Myometrial cell (primary cell): Measurements from ENCODE around the gene HECW1.

GRCh38 chr7:39624286-39624434, 788 bp downstream of the RALA start:
- RAMPAGE, long total RNA, result no peak

- RAMPAGE, long total RNA, result no peak
These were observed 40.7 kb downstream of the RALA start for GRCh38 chr7:39663710-39664897.

- RAMPAGE, long total RNA, result no peak
These were observed 109.7 kb downstream of the RALA start for GRCh38 chr7:39732617-39733828.

DNA sequence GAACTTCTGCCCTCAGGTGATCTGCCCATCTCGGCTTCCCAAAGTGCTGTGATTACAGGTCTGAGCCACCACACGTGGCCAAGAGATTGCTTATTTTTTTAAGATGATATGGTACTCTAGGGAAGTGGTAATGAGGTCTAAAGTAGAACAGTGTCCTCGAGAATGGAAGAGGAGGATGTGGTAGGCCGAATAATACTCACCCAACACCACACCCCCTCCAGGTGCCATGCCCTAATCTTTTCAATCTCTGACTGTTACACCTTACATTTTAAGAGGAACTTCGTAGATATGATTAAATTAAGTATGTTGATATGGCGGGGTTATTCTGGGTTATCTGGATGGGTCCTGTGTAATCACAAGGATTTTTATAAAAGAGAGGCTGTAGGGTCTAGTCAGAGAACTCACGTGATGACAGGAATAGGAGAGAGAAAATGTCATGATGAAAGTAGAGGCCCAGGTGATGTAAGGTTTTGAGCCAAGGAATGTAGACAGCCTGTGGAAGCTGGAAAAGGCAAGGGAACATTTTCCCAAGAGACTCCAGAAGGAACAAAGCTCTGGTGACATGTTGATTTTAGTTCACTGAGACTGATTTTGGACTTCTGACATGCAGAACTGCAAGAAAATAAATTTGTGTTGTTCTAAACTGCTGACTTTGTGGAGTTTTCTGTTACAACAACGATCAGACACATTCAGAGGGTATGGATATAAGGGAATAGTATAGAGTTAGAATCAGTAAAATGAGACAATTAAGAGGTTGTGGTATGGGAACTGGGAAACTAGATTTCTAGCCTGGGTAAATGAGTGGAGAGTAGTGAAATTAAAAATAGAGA, 29.6 kb downstream of the CDK13 start:
- RAMPAGE, long total RNA, result no peak

- RAMPAGE, long total RNA, result no peak
These were observed 677 bp downstream of the MPLKIP start for GRCh38 chr7:40133757-40134132.

DNA sequence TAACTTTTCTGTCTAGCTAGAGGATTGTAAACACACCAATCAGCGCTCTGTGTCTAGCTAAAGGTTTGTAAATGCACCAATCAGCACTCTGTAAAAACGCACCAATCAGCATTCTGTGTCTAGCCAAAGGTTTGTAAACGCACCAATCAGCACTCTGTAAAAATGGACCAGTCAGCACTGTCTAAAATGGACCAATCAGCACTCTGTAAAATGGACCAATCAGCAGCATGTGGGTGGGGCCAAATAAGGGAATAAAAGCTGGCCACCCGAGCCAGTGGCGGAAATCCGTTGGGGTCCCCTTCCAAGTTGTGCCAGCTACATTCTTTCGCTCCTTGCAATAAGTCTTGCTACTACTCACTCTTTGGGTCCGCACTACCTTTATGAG, 83.8 kb downstream of the SUGCT start:
- RAMPAGE, long total RNA, result no peak

- RAMPAGE, long total RNA, result no peak
These were observed 4.3 kb downstream of the INHBA start for GRCh38 chr7:41698341-41699238.

DNA sequence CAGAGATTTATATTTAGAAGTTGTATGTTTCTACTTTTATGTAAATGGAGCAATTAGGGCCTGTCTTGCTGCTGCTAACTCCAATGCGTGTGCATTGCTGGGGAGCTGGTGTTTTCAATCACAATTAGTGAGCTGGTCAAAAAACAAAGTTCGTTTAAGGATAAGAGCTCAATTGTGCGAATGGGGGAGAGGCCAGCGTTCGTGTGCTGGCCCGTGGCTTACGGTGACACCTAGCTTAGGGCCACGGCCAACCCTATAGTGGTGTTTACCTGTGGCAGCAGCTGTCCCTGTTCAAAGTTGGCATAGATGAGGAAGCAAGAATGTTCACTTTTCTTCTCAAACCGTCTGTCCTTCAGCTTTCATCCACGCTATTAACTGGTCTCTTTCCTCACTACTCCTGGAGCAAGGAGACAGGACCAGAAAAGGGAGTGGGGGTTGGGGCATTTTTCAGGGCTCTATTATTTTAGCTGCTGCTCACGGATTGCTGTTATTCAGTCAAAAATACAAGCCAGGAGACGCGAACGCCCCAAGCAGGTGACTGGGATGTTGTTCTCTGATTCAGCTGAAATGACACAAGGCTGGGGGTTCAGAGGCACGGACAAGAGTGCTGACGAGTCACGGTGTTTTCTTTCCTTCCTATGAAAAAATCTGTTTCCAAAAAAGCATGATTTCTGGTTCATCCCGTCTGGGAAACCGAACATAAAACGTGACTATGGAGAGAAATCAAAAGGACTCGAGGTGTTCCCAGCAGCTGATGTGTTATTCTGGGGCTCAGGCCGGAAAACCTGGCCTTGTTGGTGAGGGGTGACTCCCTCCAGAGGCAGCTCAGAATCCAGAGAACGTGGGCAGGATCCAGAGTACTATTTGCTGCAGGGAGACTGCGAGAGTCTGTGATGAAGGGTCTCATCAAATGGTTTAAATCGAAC, 3.3 kb upstream of the INHBA start:
- RAMPAGE, long total RNA, result no peak

DNA sequence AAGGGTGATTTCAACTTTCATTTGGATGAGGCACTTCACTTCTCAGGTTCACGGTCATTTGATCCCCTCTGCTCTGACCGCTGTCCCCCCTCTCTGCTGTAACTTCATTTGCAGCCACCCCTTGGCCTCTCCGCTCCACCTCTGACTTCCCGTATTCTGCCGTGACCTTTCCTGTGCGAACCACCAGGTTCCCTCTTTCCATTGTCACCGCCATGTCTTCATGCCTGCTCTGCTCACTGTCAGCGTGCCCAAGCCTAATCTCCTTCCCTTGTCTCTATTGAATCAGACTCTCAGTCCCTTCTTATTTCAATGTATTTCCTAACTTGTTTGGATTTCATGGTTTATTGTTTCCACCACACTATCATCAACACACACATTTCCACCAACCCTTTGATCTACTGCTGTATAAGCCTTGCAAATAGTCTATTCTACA, 29.9 kb upstream of the INHBA start:
- RAMPAGE, long total RNA, result no peak

DNA sequence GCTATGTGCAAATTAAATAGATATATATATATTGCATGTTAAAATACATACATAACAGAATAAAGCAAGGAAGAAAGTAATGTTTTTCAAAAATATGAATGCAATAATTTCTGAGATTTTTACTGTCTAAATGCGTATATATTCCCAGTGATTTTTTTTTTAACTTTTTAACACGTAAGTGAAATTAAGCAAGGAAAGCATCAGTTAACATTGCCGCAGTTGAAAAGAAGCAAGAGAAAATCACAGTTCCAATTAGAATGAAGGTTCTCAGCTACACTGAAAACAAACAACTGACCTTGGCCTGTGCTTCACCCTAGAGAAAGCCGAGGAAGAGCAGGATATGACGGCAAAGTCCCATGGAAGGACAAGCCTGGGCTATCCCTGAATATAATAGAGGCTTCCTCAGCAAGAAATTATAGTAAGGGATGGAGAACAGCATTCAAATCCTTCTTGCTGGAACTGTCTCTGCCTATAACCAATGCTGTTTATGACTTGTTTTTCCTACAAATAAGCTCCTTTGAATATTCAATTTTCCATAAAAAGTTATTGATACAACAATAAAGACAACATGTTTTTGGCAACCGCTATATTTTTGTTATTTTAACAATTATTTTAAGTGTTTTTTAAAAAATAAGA, 82.9 kb upstream of the INHBA start:
- RAMPAGE, long total RNA, result no peak

- RAMPAGE, long total RNA, result no peak
These were observed 17.6 kb downstream of the GLI3 start for GRCh38 chr7:42219329-42219836.

- RAMPAGE, long total RNA, result no peak
These were observed 586 bp downstream of the GLI3 start for GRCh38 chr7:42236271-42236975.

- RAMPAGE, long total RNA, result no peak
These were observed 23.2 kb downstream of the C7orf25 start for GRCh38 chr7:42888559-42889193.

- RAMPAGE, long total RNA, result no peak
These were observed 1.6 kb upstream of the C7orf25 start for GRCh38 chr7:42913409-42914025.

DNA sequence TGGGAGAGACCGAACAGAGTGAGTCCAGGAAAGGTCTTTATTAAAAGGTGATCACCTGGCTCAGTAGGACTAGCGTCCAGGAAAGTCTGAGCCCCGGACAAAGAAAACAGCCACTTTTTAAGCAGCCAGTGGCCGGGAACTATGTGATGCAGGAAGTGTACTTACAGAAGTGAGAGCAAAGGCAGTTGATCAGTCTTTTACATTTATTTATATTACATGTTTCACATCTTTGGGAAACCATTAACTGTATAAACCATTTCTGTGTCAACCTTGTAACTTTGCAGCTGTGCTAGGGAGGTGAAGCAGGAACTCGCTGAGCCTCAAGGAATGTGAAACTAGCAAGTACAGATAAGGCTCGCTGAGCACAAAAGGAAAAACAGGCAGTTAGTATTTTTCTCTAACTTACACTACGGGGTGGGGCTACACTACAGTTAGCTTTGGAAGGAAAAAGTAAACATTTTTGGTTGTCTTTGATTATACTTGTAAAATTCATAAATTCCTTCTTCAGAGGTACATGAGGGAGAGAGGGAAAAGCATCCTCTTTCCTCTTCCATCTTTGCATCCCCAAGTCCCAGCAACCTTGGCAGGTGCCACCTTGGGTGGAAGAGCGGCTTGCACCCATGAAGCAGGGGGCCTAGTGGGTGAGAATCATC, 39.8 kb upstream of the HECW1 start:
- RAMPAGE, long total RNA, result no peak

DNA sequence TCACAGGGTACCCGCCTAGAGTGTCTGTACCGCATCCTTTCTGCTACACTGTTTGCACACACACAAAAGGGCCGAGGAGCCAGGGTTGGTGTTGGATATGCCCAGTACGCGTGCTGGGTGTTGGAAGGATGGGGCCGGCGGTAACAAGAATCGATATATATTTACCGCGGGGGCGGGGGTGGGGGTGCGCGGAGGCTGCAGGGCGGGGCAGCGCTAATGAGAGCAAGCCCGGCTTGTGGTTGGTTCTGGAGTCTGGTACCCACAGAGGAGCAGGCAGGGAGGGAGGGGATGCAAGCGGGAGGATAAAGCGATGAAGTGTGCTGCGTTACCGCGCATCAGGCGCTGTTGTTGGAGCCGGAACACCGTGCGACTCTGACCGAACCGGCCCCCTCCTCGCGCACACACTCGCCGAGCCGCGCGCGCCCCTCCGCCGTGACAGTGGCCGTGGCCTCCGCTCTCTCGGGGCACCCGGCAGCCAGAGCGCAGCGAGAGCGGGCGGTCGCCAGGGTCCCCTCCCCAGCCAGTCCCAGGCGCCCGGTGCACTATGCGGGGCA, at the start of gene HECW1:
TSS of gene HECW1 (plus strand) at position 333 of the 554 bp plus-strand sequence.
- RAMPAGE, long total RNA, result no peak

DNA sequence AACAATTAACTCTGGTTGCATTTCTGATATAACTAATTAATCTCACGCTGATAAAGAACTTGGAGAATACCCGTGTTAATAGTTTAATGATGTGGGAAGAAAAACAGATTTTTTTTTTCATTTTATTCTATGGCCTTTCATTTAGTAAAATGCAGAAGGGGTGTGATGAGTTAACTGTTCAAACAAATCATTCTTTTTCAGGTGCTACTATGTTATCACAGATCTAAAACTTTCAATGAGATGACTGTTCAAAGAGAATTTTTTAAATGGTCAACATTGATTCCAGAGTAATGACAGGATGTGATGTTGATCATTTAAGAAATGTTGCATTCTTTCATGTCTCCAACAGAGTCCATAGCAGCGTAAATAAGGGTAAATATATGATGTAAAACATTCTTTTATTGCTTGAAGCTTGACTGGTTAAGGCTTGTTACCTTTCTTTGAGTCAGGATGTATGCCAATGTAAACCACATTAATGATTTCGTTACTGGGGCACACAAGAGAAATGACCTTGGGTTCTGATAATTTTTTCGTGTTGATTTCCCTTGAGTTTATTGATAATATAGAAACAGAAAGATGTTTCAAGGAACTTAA, 3.3 kb downstream of the STK17A start:
- RAMPAGE, long total RNA, result no peak

- RAMPAGE, long total RNA, result no peak
These were observed 25.4 kb downstream of the STK17A start for GRCh38 chr7:43607997-43608983.

DNA sequence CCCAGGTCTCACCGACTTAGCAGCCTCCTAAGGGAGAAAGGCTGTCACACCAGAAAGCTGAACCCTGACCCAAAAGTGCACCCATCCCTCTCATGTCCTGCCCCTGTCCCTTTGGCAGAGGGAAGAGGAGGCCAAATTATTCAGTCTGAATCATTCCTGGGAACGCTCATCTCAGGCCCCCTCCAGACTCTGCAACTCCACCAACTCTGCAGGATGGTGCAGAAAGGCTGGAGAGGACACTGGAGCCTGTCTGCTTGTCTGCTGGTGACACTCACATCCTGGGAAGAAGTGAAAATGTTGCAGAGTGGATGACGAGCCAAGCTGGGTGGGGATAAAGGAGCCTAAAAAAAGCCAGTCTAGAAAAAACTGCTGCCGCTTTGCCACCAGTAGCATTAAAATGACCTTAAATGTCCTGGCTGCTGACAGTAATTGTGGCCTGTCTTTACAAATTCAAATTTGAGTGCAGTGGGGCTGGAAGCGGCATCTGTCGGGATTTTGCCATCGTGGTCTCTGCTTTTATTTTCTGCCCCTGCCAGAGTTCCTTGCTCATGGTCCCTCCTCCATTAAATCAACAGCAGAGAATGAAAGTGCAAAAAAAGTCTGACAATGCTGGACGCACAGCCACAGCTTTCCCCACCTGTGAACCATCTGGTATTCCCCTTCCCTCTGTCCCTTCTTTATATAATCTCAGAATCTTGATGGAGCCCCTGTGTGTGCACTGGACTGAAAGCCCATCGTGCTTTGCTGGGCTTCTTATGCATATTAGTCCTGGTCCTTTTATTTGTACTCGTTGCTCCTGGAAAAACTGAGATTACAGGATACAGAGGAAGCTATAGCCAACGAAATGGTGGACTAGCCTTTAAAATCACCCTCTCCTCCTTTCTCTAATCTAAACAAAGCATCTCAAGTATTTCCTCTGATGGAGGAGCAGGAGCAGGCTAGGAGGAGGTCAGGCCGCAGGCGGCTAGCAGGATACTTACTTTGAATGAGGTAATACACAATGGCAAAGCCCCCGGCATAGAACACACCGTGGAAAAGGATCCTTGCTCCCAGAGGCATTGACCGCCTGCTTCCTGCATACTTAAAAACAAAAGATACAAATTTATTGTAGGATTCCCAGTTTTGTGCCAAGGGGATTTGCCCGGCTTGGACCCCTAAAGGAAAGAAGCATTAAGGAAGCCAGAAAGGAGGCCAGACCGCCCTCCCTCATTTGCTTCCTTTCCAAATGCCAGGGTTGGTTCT, 64.1 kb downstream of the STK17A start:
- RAMPAGE, long total RNA, result no peak

DNA sequence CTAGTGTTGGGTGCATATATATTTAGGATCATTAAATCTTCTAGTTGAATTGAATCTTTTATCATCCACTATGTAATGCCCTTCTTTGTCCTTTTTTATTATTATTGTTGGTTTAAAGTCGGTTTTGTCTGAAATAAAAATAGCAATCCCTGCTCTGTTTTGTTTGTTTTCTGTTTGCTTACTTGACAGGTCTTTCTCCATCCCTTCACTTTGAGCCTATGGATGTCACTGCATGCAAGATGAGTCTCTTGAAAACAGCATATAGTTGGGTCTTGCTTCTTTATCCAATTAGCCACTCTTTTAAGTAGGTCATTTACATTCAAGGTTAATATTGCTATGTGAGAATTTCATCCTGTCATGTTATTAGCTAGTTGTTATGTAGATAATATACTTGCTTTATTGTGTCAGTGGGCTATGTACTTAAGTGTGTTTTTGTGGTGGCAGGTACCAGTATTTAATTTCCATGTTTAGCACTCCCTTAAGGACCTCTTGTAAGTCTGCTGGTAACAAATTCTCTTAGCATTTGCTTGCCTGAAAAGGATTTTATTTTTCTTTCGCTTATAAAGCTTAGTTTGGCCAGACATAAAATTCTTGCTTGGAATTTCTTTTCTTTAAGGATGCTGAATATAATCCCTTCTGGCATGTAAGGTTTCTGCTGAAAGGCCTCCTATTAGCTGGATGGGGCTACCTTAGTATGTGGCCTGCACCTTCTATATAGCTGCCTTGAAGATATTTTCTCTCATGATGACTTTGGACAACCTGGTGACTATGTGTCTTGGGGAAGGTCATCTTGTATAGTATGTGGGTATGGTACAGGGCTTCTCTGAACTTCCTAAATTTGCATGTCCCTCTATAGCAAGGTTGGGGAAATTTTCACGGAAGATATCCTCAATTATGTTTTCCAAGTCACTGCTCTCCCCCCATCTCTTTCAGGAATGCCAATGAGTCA, 25.5 kb downstream of the COA1 start:
- RAMPAGE, long total RNA, result no peak